Heart (tissue), 3 donors: Measurements from ENCODE around the genes MYOD1, LDHA, UEVLD and E2F8.

DNA sequence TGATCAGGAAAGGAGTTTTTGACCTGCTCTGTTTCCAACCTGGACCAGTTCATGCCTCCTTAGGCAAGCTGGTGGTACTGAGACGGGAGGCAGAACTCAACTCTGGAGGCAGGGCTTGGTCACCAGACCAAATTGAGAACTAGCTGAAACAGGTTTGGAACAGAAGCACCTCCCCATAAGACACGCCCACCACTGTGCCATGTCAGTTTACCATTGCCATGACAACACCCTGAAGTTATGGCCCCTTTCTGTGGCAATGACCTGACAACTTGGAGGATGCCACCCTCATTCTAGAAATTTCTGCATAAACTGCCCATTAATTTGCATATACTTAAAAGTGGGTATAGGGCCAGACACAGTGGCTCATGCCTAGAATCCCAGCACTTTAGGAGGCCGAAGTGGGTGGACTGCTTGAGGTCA lies 2.6 kb upstream of the NUCB2 start:
- RAMPAGE, long total RNA, 2 experiments = no peak in any of the 2 experiments

- RAMPAGE, long total RNA, 2 experiments = no peak in any of the 2 experiments
Observed at GRCh38 chr11:17314018-17314640, 37.5 kb upstream of the NCR3LG1 start.

DNA sequence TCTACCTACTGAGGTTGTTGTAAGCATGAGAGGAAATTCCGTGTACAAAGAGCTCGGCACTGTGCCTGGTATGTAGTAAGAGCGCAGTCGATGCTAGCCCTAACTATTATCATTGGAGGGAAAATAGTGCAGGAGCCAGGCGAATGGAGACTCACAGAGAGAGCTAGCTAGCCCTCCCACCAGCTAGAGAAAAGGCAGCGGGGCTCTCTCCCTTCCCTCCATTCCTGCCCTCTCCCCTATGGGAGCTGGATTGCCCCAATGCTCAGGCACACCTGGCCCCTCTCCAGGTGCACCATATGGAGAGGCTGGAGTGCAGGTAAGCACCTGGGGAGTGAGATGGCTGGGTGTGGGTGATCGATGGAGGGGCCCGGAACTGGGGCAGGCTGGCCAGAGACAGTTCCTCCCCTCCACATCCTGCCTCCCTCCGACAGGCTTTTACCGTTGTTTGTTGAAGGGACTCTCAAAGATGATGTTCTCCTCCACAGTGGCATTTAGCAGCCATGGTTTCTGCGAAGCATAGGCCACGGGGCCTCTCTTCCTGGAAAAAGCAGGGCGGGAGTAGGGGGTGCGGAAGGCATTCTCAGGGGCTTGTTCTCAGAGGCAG lies 25.7 kb upstream of the KCNJ11 start:
- RAMPAGE, long total RNA, 2 experiments = no peak in any of the 2 experiments

DNA sequence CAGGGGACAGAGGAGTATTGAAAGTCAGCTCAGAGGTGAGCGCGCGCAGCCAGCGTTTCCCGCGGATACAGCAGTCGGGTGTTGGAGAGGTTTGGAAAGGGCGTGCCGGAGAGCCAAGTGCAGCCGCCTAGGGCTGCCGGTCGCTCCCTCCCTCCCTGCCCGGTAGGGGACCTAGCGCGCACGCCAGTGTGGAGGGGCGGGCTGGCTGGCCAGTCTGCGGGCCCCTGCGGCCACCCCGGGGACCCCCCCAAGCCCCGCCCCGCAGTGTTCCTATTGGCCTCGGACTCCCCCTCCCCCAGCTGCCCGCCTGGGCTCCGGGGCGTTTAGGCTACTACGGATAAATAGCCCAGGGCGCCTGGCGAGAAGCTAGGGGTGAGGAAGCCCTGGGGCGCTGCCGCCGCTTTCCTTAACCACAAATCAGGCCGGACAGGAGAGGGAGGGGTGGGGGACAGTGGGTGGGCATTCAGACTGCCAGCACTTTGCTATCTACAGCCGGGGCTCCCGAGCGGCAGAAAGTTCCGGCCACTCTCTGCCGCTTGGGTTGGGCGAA lies at the start of gene MYOD1:
Gene MYOD1 (plus strand): TSS at position 369 of the 550 bp plus-strand sequence.
- RAMPAGE, long total RNA, 2 experiments = no peak in any of the 2 experiments

GRCh38 chr11:17839367-17839898 lies 104.9 kb downstream of the KCNC1 start:
- RAMPAGE, long total RNA, 2 experiments = no peak in any of the 2 experiments

DNA sequence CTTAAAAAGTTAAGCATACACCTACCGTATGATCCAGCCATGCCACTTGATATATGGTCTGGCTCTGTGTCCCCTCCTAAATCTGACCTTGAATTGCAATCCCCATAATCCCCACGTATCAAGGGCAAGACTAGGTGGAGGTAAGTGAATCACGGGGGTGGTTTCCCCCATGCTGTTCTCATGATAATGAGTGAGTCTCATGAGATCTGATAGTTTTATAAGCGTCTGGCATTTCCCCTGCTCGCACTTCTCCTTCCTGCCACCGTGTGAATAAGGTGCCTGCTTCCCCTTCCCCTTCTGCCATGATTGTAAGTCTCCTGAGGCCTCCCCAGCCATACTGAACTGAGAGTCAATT lies 4.7 kb downstream of the SAAL1 start:
- RAMPAGE, long total RNA, 2 experiments = no peak in any of the 2 experiments

GRCh38 chr11:18311765-18312529 lies 10.0 kb downstream of the HPS5 start:
- RAMPAGE, long total RNA, 2 experiments = no peak in any of the 2 experiments

DNA sequence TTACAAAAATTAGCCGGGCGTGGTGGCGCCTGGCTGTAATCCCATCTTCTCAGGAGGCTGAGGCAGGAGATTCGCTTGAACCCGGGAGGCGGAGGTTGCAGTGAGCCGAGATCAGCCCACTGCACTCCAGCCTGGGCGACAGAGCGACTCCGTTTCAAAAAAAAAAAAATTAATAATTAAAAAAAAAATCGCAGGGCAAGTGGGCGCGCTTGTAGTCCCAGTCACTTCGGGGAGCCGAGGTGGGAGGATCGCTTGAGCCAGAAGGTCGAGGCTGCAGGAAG lies 889 bp upstream of the LDHA start:
- RAMPAGE, long total RNA, 2 experiments = no peak in any of the 2 experiments

GRCh38 chr11:18393815-18394719 lies at the start of gene LDHA:
TSS of gene LDHA (plus strand) at chr11:18394563.
- RAMPAGE, long total RNA, 2 experiments = start-site peak on the plus strand in 2 of 2 experiments, at chr11:18394559-18394596 at its widest, 1,979 to 3,905 reads per replicate

DNA sequence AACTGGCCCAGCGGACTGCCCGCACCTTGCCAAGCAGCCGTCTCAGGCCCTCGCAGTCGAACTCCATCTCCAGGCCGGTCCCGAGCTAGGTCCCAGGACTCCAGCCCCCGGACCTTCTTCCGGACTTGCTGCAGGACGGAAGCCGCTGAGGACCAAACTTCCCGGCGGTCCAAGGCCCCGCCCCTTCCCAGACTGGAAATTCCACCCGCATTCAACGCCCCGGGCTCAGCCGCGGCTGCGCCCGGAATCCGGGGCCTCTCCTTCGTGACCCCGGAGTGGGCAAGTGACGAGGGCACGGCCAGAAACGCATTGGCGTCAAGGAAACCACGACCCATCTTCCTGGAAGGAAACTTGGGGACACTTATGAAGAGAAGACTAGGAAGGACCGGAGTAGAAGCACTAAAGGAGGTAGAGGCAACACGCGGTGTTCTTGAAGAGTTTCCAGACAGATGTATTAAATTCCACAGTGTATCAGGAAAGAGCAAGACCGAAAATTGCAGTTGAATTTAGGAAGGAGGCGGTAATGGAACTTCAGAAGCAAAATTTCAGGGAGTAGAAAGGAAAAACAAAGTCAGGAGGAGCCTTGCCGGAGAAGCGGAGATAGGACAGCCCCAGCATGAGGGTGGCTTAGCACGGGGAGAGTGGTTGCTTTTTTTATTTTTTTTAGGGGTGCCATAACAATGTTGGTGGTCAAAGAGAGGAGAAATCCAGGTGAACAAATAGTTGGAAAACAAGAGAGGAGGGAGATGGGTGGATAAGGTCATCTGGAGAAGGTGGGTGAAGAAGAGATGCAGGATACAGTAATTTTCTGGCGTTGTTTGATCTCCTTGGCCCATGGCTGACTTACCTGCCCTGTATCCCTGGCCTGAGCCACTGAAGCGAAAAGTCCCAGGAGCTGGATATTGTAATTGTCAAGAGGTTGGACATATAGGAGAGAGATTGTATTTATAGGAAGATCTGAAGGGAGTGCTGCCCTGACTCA lies at the start of gene UEVLD:
Gene UEVLD (minus strand): TSS at position 147 of the 982 bp plus-strand sequence.
- RAMPAGE, long total RNA, 2 experiments = start-site peak on the plus strand in 2 of 2 experiments, centred at positions 258 to 268 of the sequence, 21 to 1,381 reads per replicate

DNA sequence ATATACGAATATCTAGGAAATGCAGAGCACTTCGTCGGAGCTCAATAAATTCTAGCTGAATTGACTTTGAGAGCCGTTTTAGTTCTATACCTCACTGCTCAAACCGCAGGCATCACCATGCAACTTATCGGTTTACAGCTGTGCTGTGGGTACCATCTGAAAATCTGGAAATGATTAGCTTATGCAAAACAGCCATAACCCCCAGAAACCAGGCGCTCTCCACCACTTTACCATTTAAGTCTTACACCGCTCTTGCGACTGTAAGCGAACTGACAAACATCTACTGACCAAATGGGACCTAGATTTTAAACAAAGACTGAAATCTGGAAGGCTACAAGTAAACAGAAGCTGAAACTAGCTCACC lies 925 bp downstream of the SPTY2D1 start:
- RAMPAGE, long total RNA, 2 experiments = no peak in any of the 2 experiments

DNA sequence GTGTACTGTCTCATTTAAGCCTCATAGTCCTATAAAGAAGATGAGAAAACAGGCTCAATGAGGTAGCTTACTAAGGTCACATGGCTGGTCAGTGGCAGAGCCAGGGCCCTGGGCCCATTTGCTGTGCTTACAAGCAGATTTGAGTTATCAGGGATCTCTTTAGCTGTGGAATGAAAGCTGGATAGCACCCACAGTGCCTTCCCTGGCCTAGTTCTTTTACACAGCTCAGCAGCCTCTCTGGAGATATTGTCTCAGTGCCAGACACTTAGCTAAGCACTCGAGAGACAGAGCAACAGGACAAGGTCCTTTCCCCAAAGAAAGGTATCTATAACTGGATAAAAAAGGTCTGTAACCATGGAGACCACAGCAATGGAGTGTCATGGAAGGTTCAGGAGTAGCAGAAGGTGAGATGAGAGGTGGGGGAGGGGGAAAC lies 6.2 kb downstream of the TMEM86A start:
- RAMPAGE, long total RNA, 2 experiments = no peak in any of the 2 experiments

- RAMPAGE, long total RNA, 2 experiments = no peak in any of the 2 experiments
Observed at GRCh38 chr11:18705536-18706732, 7.4 kb downstream of the TMEM86A start.

- RAMPAGE, long total RNA, 2 experiments = no peak in any of the 2 experiments
Observed at GRCh38 chr11:18763745-18764502, 27.7 kb downstream of the PTPN5 start.

DNA sequence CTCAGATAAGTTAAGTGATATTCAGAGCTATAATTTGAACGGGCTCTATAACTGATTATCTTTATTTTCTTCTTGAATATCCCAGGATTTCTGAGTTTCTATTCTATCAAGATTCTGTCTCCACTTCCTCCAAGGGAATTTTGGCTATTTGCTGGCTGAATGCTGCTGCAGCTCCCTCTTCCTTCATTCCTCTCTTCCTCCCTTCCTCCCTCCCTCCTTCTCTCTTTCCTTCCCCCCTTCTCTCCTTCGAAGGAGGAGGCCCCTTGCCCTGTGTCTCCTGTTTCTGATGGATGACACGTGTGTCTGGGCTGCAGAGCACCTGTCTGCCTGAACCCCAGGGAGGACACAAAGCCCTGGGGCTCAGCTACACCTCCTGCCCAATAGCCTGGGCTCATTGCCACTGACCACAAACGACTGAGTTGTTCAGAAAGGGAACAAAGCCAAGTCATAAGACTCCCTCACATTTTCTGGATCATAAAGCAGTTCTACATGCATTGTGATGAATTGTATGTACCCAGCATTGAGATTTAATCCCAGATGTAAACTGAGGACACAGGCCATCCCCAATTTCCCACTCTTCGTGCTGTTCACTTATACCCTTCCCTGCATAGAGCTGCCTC lies 1.4 kb downstream of the CSRP3 start:
- RAMPAGE, long total RNA, 2 experiments = no peak in any of the 2 experiments

GRCh38 chr11:19208881-19209616 lies 7.3 kb upstream of the CSRP3 start:
- RAMPAGE, long total RNA, 2 experiments = no peak in any of the 2 experiments

- RAMPAGE, long total RNA, 2 experiments = no peak in any of the 2 experiments
Observed at GRCh38 chr11:19240781-19241457, at the start of gene E2F8. TSS of gene E2F8 (minus strand) at chr11:19240945.

GRCh38 chr11:19440874-19441498 lies 200.2 kb upstream of the E2F8 start:
- RAMPAGE, long total RNA, 2 experiments = no peak in any of the 2 experiments

- RAMPAGE, long total RNA, 2 experiments = no peak in any of the 2 experiments
Observed at GRCh38 chr11:19534146-19534870, 178.3 kb upstream of the NAV2 start.

GRCh38 chr11:19676087-19676801 lies 36.4 kb upstream of the NAV2 start:
- RAMPAGE, long total RNA, 2 experiments = no peak in any of the 2 experiments